ENCODE measurements around a stretch of chr18.

GRCh38 chr18:13306272-13307132 lies 87.9 kb downstream of the LDLRAD4 start:
- RRBS, 2 experiments: no CpG with 5 or more reads among the region's 8 CpGs

- RRBS, 2 experiments: no CpG with 5 or more reads among the region's 6 CpGs
Observed at GRCh38 chr18:13337344-13337768, 118.8 kb downstream of the LDLRAD4 start.

DNA sequence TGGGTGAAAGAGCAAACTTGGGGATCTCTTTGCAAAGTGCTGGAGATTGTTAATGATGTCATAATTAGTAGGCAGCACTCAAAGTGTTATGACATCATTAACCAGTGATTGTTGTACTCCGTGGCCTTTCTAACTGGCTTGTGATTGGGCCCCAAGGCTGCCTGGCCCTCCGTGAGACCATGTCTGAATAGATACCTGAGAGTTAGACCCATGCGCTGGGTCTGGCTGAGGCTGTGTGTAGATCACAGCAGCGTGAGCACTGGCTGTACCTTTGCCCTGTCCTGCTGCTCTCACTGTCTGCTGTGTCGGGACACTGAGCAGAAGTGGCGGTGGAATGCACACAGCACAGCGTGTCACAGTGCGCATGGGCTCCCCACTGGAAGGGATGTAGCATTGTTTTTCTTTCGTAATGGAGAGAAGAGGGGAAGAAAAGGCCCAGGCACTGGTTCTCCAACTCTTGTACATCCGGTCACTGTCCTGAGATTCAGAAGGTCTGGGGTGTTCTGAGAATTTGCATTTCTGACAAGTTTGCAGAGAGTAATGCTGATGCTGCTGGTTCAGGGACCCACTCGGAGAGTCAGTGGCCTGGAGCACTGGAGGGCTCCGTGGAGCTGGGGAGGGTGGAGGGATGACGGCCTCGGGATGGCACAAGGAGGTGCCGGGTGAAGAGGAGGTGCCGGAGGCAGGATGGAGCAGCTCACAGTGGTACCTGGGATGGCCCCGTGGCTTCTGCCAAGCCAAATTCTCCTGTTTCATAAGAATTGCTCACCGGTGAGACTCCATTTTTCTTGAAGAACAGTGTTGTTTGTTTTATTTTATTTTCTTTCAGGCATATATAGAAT lies 252.7 kb downstream of the LDLRAD4 start:
- RRBS, 2 experiments: 90 to 96% methylated on average over 2 of the region's 18 CpGs

GRCh38 chr18:13489717-13490453 lies 236.5 kb downstream of the FAM210A start:
- RRBS, 2 experiments: no CpG with 5 or more reads among the region's 9 CpGs

DNA sequence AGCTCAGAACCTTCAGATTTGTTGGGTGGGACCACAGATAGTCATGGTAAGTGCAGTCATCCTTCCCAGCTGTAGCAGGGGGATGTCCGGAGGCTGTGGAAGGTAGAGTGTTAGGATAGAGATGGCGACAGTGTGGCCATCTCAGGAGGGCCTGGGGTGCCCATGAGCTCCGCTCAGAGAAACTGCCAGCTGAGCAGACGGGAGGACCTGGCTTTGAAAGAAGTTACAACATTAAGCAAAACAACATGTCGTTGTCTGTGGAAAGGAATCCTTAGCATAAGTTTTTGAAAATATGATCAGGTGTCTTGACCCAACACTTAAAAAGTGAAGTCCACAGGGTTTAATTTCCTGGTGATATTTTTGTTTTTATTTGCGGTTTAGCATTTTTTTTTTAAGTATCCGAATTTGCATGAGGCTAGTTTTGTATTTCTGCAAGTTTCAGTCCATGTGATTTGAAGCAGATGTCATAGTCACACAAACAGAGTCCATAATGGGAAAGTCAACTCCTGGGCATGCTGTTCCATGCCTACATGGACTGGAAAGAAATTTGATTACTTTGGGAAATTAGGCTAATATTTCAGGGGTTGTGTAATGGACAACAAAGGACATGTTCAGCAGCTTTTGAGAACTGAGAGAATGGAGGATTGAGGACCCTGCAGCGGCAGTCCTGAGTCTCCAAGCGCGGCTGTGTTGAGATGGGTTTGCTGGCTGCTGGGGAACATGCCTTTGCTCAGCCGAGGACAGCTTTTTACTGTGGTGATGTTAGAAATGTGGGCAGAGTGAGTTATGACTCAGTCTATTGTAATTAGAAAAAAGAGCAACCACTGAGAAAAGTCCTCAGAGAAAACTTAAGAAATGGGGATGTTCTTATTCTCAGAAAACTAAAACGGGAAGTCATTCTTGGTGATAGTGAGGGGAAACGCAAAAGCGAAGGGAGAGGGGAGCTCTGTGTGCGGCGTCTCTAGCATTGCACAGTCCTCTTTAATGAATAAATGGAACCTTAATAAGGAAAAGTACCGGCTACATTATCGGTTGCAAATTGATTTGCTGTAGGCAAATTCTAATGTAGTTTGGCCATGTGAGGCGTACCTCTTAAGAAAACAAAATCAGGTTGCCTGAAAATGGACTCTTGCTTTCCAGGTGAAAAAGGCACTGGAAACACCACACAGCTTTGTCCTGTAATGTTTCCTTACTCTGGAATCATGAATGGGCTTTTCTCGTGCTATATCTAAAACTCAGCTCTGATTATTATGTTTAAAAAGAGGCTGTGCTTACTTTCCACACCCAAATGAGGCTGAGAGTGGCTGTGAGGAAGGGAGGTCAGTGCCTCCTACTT lies 149.2 kb downstream of the FAM210A start:
- RRBS, 2 experiments: no CpG with 5 or more reads among the region's 20 CpGs

DNA sequence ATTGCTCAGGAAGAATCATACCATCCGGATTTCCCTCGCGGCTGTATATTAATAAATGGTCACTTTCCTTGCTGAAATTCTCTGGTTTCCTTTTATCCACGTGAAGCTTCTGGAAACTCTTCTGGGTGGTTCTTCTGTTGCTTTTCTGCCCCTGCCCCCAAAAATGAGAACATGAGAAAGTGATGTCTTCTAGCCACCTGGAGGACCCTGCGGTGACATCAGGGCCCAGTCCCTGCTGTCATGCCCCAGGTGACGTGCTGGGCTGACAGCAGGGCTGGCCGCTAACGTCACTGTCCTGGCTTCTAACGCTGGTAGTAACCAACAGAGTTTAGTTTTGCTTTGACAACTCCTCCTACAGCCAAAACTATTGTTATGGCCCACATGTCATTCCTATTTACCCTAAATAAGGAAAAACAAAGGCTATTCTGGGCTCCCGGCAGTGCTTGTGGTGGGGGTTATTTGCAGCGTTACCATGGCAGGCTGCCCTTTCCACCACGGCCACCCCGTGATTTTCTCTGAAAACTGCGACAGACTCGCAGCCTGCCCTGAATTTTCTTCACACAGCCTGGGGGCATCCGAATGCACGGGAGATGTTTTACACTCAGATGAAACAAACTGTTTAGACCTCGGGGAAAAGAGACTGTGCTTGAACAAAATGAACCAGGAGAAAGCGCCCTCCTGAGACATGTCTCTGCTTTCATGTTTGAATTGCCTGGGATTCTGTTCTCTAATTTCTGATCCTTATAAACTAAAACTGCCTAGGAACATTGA lies 115.3 kb downstream of the FAM210A start:
- RRBS, 2 experiments: no CpG with 5 or more reads among the region's 19 CpGs

DNA sequence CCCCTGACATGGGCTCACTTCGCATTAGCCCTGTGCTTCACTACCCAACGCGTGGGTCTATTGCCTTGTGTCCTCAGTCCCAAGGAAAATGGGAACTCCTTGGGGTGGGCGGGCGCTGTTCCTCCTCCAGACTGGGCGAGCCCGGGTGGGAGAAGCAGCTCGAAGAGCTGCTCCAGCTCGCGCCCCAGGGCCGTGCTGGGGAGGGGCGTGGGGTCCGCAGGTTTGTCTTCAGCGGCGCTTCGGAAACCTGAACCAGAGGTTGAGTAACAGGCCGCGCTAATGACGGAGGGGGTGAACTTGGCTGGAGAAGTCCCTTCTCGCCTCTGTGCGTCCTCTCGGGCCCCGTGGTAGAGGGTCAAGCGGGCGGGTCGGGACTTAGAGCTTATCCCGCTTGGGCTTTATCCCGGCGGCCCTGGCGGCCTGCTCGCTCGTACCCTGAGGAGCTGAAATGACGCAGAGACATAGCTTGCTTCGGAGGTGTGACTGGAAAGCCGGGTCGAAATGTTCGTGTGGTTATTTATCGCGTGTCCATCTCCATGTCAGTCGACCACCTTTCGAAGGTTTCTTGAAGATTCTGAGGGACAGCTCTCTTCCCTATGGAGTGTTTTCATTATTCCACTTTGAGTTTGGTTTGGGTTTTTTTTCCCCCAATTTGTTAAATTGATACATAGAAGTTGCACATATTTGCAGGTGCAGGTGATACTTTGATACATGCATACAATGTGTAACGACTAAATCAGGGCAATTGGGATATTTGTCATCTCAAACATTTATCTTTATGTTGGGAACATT lies 538 bp downstream of the RNMT start:
- RRBS, 2 experiments: 3 to 4% methylated on average over 7 of the region's 42 CpGs

GRCh38 chr18:14222506-14223192 lies 90.4 kb upstream of the ZNF519 start:
- RRBS, 2 experiments: no CpG with 5 or more reads among the region's 24 CpGs

GRCh38 chr18:14688391-14688866 lies 59.5 kb upstream of the ANKRD30B start:
- RRBS, 2 experiments: no CpG with 5 or more reads among the region's 1 CpG

GRCh38 chr18:14936199-14936671 lies 188.3 kb downstream of the ANKRD30B start:
- RRBS, 2 experiments: no CpG with 5 or more reads among the region's 4 CpGs

DNA sequence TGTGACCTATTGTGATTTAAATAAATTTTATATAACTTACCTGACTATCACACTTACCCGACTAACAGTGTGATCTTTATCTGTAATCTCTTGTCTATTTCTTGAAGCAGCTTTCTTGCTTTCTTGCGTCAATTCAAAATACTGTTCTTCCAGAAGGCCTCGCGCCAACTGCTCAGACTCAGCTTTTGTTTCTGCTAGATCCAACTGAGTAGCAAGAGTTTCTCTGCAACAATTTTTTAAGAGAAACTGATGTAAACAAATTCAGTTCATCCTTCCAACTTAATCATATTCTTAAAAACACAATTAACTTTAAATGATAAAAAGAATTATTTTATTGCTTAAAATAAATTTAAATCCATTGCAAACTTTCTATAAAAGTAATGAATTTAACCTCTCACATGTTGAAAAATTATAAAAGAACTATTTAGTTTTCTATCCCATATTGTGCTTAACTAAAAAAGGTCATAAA lies 141.3 kb downstream of the ROCK1 start:
- RRBS, 2 experiments: no CpG with 5 or more reads among the region's 4 CpGs

DNA sequence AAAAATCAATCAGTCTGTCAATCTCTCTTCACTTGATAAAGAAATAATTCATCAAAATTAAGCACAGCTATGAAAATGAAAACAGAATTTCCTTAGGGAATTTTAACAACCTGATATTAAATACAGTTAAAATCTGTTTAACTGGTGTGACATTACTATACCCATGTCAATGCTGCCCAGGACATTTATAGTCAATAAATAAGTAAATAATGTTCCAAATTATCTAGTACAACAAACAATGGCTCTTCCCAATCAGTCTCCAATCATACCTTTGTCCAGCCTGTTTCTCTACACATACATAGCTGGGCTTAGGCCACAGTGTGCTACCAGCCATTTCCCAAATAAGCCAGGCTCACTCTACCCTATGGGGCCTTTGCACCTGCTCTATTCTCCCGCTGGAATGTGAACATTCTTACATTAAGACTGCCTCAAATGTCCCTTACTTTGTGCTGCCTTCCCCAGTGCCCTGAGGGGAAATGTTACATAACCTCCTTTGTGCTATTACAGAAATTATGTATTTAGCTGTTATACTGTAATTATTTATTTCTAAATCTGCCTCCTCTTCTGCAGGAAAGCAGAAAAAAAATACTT lies 37.4 kb downstream of the ROCK1 start:
- RRBS, 2 experiments: no CpG with 5 or more reads among the region's 1 CpG

GRCh38 chr18:21703212-21703501 lies 1.4 kb downstream of the ABHD3 start:
- RRBS, 2 experiments: no CpG with 5 or more reads among the region's 5 CpGs

DNA sequence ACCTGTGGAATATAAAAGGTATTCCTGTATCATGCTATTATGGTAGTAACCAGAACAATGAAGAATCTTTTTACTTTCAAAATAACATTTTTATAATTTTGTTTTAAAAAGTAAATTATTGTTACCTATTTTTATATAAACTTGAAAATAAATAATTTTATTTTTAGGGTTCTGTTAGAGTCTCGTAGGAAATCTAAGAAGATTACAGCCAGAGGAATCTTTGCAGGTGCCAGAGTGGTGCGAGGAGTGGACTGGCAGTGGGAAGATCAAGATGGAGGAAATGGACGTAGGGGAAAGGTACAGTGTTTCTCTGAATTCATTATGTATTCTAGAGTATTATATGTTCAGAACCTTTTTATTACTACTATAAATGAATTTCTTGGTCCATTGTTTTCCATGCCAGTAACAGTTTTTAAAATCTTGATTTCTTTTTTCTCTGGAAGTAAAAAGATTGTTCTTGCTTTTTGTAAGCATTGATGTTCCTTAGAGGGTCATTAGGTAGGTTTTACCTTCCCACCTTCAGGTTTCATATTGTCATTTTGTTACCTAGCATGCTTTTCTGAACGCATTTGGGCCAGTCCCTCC lies 28.0 kb downstream of the MIB1 start:
- RRBS, 2 experiments: no CpG with 5 or more reads among the region's 4 CpGs

GRCh38 chr18:21773405-21774028 lies 32.9 kb downstream of the MIB1 start:
- RRBS, 2 experiments: no CpG with 5 or more reads among the region's 4 CpGs

GRCh38 chr18:21807302-21807942 lies 66.8 kb downstream of the MIB1 start:
- RRBS, 2 experiments: no CpG with 5 or more reads among the region's 1 CpG

DNA sequence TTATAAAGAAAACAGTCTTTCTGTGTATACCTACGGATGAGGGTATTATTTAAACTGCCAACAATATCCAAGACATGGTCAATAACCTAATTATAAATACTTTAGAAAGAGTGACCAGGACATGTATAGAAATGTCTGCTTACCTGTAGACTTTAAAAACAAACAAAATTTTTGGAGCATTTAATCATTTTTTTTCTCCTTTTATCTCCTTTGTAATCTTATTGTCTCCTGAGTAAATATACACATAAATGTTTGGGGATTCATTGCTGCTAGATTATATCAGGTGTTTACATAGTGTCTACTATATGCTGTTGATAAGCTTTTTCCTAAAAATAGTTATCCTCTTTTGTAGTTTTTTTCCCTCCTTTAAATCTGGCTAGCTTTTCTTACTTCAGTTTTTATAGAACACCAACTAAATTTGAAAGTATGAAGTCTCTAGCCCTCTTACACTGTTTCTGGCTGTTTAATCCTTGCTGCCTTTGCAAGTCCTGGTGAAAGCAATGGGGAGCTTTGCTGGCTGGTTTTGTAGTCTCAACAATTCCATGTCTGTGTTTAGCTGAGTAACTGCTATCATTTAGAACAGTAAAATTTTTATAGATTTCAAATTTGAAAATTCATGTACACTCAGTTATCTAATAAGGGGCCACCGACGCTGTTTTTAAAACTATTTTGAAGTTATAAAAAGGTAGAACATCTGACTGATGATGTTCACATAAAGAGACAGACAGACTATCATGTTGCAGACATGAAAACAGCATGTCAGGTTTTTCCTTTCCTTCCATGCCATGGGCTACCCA lies 125.4 kb downstream of the MIB1 start:
- RRBS, 2 experiments: no CpG with 5 or more reads among the region's 3 CpGs

GRCh38 chr18:22168971-22169181 lies 513 bp upstream of the GATA6 start:
- RRBS, 2 experiments: no CpG with 5 or more reads among the region's 21 CpGs

DNA sequence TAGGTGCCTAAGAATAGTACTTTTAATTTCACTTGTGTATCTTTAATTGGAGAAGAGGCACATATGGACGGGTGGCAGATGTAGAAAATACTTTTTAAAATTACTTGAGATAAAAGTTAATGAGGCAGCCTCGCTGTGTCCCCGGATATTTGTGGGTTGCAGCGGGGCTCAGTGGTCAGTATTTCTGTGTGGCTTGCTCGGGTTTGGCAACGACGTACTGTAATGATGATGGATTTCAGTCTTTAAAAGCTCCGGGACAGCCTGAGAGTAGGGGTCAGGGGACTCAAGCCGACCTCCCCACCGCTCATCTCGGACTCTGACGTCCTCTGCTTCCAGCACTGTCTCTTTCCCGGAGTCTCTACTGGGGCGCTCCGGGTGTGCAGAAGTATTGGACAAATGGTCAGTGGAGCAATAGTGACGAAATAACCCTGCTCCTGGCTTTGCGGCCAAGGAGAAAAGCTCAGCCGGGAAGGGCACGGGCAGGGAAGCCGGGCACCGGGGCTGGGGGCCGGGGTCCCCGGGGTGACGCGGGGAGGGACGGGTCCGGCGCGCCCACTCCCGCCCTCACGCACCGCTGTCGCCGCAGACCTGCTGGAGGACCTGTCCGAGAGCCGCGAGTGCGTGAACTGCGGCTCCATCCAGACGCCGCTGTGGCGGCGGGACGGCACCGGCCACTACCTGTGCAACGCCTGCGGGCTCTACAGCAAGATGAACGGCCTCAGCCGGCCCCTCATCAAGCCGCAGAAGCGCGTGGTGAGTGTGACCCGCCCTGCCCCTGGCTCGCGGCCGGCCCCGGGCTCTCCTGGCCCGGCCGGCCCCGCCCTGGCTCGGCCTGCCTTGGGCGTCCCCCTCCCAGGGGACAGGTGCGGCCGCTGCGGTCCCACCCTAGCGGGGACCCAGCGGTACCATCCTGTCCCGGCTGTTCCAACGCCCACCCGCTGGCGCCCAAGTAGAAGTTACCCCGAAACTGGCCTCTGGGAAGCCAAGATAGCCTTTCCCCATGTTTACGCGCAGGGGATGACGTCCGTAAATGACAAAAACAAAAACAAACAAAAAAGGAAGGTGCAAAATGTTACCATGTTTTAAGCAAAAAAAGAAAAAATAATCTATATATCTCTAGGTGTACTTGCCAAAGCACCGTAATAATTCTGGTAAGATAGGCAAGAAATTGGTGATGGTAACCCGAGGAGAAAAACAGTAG lies 7.4 kb downstream of the GATA6 start:
- RRBS, 2 experiments: 4 to 9% methylated on average over 16 to 20 of the region's 78 CpGs